Osteocyte (in vitro differentiated cells): ENCODE data around the genes ADAMTS4, FCRLB and C1orf226.

GRCh38 chr1:161198827-161199503 is at the start of gene ADAMTS4:
Gene ADAMTS4, minus strand, starts transcription at chr1:161199054.
- PRO-cap = bidirectional peak, plus-strand start at chr1:161199299, minus-strand start at chr1:161199052

DNA sequence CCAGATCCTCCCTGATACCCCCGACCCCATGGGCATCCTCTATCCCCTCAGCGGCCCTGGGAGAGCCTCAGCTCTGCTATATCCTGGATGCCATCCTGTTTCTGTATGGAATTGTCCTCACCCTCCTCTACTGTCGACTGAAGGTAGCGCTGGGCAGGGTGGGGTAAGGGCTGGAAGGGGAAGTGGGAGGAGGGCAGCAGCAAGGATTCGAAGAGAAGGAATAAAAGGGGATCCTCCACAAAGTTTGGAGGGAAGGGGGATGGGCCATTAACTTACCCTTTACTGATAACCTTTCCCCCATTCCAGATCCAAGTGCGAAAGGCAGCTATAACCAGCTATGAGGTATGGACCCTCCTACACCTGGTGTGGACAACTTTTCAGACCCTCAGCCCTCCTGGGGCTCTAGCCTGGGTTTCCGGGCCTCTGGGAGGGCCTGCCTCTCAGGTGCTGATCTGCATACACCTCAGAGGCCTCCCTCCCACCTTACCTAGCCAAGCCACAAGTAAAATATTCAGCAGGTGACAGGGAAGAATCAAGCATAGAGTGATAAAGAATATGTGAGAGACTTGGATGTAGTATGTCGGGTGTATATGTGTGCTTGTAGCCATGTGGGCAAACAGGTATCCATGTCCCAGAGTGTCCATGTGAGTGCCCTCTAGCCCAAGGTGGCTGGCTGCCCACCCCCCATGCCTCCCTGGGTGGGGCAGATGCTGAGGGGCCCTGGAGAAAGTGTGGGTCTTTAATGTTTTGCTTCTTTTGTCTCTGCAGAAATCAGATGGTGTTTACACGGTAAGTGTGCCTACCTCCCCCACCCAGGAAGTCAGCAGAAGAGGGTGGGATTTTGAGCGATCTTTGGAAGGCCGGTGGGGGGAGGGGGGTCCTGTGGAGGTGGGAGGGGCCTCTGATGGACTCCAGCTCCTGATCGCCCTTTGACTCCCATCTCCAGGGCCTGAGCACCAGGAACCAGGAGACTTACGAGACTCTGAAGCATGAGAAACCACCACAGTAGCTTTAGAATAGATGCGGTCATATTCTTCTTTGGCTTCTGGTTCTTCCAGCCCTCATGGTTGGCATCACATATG is 3.2 kb downstream of the FCER1G start:
- PRO-cap = no peak

DNA sequence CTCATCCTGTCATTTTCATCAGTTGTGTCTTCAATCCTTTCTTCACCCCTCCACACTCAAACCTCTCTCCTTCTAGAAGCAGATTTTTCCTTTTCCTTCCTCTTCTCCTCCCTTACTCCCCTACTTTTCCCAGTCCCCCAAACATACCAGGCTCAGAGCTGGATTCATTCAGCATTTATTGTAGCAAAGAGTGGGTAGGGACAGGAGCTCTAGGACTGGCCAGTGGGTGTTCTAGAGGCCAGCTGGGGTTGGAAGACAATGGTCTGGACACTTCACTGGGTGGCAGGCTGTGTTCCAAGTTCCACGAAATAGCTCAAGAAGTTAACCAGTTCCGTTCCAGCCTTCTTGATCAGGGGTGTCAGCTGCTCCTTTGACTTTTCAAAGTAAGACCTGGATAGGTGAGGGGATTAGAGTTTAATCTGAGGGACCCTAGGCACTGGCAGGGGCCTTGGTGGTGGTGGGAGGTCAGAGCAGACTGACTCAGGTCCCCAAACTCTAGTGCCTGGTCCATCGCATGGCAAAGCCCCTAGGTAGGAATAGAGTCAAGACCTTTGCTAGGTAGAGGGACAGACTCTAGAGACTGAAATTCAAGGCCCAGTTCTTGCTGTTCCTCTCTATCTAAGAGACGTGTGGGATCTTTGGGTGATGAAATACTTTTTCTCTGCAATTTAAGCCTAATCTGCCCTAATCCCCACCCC is 1.1 kb downstream of the APOA2 start:
- PRO-cap = no peak

- PRO-cap = no peak
These were observed 4.0 kb downstream of the TOMM40L start for GRCh38 chr1:161229741-161230477.

DNA sequence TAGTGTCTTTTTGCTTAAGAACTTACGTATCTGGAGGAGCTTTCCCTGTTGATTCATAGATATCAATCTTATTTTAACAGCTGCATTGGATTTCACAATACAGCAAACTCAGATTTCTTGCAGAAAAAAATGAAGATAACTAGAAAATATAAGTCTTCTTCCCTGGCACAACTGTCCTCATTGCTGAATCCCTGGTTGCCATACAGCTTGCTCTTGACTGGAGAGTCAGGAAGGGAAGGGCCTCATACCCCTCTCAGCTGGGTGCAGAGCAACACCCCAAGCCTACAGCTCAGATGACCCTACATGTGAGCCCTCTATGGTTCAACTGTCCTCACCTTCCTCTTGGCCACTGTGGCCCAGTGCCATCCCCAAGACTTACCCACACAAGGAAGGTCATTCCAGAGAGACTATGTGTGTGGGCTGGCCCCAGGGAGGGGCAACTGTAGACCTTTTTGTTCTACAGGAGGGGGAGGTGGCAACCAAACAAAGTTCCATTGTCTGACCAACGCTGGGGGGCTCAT is 1.7 kb downstream of the MPZ start:
- PRO-cap = no peak

- PRO-cap = no peak
These were observed 31.6 kb upstream of the FCGR3A start for GRCh38 chr1:161581173-161581663.

GRCh38 chr1:161612326-161613267 is 18.4 kb downstream of the FCGR3B start:
- PRO-cap = unidirectional peak, plus-strand start at chr1:161612428; bidirectional peak, plus-strand start at chr1:161612712, minus-strand start at chr1:161612495

DNA sequence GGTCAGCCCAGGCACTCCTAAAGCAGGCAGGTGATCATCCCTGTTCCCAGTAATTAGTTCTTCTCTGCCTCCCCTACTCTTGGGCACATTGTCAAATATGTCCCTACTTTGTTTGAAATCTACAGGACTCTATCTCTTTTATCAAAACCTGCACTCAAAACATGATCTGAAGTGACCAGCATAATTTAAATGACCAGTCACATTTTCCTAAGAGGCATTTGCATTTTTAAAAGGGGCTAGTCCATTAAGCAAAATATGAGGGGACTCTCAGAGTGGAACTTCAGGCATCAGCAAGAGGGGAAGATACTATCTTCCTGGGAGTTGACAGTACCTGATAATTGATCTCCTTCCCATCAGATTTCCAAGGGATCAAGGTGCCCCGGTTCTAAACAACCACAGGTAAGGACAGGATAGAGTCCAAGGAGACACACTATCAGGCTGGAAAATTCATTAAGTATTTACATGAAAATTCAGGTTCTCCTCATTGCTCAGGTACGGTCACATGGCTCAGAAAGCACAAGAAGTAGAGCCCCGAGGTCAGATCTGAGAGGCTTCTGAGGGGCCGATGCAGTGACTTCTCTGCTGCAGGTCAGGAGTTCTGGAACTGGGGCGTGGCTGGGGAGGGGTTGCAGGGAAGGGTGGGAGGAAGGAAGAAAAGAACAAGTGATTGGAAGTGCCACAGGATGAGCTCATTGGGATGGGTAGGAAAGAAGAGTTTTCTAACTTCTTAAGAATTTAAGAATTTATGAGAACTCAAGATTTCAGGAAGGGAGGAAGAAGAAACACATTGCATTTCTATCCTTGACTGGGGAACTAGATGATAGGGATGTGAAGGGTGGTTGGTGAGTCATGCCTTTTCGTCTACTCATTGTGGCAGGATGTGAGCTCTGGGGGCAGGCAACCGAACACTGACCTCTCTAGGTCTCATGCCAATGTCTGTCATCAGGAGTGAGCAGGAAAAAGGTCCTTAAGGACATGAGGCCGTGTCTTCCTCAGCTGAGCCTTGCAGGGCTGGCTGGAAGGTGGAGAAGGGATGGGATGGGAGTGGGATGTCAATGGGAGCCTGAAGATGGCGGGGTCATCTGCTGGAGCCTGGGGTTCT is at the start of gene FCRLB:
TSS of gene FCRLB (plus strand) at position 282 of the 1,102 bp plus-strand sequence.
- PRO-cap = no peak

DNA sequence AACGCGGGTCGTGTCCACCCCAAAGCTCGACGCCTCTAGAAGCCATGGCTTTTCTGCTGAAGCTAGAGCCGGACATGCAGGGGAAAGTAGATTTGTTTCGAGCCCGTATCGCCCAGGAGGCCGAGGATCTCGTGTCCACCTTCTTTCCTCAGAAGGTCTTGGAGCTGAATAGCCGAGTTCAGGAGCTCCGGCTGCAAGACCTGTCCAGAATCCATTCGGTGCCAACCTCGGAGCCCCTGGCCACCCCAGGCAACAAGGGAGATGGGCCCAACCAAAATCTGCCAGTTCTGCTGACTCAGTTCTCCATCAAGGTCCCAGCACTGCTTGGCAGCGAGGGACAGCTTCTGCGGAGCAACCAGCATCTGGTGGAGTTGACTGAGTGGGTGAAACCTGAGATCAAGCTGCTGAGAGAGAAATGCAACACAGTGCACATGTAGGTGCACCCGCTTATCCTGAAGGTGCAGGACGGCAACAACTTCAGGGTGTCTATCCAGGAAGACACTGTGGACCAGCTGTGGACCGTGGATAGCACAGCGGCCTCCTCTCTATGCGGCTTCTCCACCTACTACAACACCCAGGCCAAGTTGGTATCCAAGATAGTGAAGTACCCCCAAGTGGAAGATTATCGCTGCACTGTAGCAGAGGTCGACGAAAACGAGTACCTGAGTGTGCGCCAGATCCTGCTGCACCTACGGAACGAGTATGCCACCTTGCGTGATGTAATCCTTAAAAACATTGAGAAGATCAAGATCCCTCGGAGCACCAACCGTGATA is 125.0 kb downstream of the ATF6 start:
- PRO-cap = no peak

GRCh38 chr1:162088594-162088907 is 19.1 kb downstream of the NOS1AP start:
- PRO-cap = no peak

- PRO-cap = no peak
These were observed 65.6 kb downstream of the NOS1AP start for GRCh38 chr1:162135104-162135502.

GRCh38 chr1:162168080-162168613 is 98.7 kb downstream of the NOS1AP start:
- PRO-cap = no peak

GRCh38 chr1:162206903-162207736 is 137.6 kb downstream of the NOS1AP start:
- PRO-cap = no peak

DNA sequence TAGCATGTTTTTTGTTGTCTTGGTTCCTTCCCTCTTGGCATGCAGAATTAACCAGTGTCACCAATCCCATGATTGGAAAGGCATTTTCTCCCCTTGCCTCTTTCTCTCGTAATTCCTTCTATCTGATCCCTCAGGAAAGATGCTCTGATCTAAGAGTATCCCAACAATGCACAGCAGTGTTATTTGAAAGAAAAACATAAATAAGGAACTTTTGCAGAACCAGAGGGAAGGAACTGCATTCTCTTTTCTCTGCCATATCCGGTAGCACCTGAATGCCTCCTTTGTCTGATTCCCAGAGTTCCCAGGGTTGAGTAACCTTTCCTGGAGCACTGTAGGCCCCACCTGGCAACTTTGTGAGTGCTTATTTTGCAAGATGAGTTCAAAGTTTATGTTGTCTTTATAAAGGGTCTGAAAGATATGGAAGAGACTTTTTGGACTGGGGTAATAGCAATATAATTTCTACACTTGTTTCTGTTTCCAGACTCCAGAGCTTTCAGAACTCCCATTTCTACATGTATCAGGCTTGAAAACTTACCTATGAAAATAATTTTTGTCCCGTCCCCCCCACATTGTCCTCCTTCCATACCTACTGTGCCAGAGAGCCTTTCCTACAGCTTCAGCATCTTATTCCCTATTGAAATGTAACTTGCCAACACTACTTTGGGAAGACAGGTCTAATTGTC is 129.4 kb downstream of the SPATA46 start:
- PRO-cap = no peak

DNA sequence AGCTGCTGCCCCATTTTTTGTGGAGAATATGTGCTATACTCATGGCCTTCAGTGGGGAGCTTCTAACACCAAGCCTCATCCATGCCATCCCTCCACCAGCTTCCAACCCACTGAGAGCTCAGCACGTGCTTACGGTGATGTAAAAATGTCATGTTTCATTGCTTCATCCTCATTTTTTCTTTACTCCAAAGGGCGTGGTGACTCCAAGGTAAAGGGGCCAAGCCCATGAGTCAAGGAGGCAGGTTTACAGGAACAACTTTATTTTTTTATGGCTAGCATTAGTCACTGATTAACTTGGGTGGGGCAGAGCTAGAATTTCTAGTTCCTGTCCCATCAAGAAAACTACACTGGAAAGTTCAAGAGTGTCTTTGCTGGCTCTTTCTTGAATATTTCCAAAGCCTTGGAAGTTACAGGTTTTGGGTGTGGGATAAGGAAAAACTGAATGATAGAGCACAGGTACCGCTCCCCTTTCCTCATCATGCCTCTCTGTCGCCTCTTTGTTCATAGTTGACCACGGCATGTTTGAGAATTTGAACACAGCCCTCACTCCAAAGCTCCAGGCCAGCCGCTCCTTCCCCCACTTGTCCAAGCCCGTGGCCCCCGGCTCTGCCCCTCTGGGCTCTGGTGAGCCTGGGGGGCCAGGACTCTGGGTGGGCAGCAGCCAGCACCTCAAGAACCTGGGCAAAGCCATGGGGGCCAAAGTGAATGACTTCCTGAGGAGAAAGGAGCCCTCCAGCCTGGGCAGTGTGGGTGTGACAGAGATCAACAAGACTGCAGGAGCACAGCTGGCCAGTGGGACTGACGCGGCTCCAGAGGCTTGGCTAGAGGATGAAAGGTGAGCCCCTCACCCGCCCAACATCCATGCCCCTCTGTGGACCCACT is at the start of gene C1orf226:
TSS of gene C1orf226 (plus strand) at position 345 of the 882 bp plus-strand sequence.
- PRO-cap = no peak

- PRO-cap = no peak
These were observed 17.7 kb downstream of the UAP1 start for GRCh38 chr1:162579229-162579694.

- PRO-cap = no peak
These were observed 6.2 kb upstream of the DDR2 start for GRCh38 chr1:162625870-162626727.

GRCh38 chr1:162633079-162633870 is 1.0 kb downstream of the DDR2 start:
- PRO-cap = no peak

GRCh38 chr1:162663446-162664159 is 31.3 kb downstream of the DDR2 start:
- PRO-cap = no peak

DNA sequence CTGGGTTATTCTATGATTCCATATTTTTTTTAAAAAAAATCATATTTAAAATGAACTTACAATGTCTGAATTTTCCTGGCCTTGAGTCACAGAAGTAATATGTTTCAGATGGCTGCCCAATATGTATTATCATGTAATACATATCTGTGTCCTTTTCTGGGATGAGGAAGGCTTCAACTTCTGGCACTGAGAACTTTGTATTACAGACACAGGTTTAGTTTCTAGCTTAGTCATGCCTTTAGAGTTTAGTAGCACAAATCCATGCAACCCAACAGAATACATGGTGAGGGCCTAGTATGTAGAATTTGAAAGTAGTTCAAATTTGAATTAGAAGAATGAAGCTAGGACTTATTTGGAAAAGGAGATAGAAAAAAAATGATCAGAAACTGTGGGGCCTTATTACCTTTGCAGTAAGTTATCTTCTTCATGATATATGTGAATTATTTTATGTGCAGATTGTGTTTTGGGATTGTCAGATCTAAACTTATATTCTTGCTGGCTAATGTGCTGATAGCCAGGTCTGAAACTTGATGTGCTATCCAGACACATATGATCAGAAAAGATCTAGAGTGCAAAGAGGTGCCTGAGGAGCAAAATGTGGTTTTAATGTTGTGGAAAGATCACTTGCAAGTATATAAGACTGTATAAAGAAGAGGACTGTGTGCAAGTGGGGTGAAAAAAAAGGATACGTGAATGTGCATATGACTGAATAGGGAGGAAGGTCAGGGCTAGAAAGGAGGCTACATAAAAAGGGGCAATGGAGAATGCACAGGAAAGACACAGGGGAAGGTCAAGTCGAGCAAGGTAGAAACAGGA is 7.6 kb upstream of the HSD17B7 start:
- PRO-cap = no peak